Tibial nerve (tissue), 3 donors: ENCODE measurements around the gene SPZ1.

DNA sequence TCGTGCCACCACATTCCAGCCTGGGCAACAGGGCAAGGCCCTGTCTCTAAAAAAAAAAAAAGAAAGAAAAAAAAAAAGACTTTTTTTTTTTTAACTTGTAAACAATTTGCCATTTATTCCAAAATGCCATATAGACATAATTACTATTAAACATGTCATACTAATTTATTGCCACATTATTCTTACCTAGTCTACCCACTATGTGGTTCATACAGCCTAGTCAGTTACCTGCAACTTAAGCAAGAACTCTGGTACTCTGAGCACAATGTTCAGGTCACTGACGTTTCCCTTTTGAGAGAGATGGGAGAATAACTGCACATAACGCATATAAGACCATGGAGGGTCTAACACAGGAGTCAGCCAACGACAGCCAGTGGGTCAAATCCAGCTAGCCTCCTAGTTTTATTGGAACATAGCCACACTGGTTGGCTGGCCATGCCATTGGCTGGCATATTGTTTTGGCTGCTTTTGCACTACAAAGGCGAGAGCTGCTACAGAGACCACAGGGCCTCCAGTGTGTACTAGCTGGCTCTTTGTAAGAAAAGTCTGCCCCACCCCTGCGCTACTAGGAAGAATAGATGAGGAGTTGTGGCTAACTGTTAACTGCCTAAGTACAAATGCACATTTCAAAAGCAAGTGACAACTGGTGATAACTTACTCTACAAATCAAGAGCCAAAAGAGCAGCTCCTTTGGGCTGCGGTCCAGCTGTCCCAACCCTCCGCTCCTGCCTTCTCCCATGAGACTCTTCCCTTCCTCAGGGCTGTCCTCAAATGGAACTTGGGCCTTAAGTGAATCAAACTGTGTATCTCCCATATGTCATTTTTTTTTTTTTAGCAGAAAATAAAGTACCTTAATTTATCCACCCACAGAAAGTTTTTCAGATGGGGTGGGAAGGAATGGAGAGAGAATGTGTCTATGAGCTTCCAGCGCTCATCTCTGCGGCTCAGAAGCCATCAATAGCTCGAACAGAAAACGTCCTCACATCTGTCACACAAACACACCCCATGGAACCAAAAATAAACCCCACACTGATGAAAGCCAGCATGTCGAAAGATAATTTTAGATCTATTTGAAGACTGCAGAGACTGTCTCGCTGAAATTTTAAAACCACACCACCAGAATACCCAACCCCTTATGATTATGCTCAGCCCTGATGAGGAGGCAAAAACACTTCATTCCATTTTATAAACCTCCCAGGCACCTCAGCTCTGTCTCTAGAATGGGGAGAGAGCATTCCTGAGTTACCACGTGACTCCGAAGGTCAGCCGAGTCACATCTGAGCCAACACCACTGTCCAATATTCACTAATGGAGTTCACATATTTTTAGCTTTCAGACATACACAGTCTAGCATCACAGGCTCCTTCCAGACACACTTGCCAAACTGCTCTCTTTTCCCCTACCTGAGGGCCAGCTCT lies 63.7 kb downstream of the SERINC5 start:
- PRO-cap = no peak
- RAMPAGE, long total RNA, 3 experiments = no peak in any of the 3 experiments

- PRO-cap = no peak
- RAMPAGE, long total RNA, 3 experiments = no peak in any of the 3 experiments
Observed at GRCh38 chr5:80319765-80320195, at the start of gene SPZ1. SPZ1 (plus strand) TSS chr5:80320002.

- PRO-cap = no peak
- RAMPAGE, long total RNA, 3 experiments = no peak in any of the 3 experiments
Observed at GRCh38 chr5:80655433-80655849, 658 bp upstream of the DHFR start.

- PRO-cap = no peak
- RAMPAGE, long total RNA, 3 experiments = no peak in any of the 3 experiments
Observed at GRCh38 chr5:80967079-80967847, 7.1 kb downstream of the RASGRF2 start.

DNA sequence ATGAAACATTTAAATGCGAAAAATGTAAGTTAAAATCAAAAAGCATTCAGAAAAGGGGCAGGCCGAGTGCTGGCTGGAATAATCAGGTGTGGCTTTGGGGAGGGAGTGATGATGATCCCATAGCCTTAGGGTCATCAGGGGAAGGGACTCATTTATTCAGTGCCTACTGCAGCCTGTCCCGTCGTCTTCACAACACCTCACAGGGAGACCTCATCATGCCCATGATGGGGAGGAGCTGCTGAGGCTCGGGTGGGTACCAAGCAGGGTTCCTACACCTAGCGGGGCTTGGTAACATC lies 4.0 kb downstream of the CKMT2 start:
- PRO-cap = no peak
- RAMPAGE, long total RNA, 3 experiments = no peak in any of the 3 experiments

DNA sequence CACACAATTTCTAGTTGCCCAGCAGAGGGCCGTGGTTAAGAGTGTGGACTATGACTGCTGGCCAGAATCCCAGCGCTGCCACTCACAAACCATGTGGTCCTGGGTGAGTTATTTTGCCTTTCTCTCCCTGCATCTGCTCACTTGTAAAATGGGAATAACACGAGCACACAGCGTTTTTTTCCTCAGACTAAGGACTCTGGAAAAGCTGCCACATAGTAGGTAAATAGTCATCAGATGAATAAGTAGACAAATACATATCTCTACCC lies 6.6 kb downstream of the CKMT2 start:
- PRO-cap = no peak
- RAMPAGE, long total RNA, 3 experiments = no peak in any of the 3 experiments

DNA sequence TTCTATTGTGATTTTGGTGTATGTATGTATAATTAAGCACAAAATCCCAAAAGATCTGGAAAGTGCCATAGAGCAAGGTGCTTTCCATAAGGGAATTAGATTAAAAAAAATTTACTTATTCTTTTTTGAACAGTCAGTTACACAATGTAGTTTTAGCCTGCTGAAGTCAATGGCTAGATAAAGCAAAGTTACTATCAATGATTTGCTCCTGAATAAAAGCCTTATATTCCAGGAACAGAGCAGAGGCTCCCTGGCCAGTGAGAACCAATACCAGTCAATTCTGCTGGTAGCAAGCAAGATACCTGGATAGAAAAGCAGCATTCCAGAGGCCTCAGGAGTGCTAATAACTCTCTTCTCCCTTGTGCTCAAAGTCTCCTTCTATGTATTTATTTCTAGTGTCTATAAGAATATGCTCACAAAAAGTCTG lies 25.1 kb upstream of the ACOT12 start:
- PRO-cap = no peak
- RAMPAGE, long total RNA, 3 experiments = no peak in any of the 3 experiments

GRCh38 chr5:81602462-81603340 lies 148.2 kb downstream of the SSBP2 start:
- PRO-cap = no peak
- RAMPAGE, long total RNA, 3 experiments = no peak in any of the 3 experiments

DNA sequence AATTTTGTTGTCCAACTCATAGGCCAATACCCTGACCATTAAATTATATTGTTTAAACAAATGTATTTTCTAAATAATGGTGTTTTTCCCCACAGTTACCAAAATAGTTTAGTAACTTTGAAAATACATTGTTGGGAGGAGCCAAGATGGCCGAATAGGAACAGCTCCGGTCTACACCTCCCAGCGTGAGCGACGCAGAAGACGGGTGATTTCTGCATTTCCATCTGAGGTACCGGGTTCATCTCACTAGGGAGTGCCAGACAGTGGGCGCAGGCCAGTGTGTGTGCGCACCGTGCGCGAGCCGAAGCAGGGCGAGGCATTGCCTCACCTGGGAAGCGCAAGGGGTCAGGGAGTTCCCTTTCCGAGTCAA lies 135.0 kb downstream of the SSBP2 start:
- PRO-cap = no peak
- RAMPAGE, long total RNA, 3 experiments = no peak in any of the 3 experiments

DNA sequence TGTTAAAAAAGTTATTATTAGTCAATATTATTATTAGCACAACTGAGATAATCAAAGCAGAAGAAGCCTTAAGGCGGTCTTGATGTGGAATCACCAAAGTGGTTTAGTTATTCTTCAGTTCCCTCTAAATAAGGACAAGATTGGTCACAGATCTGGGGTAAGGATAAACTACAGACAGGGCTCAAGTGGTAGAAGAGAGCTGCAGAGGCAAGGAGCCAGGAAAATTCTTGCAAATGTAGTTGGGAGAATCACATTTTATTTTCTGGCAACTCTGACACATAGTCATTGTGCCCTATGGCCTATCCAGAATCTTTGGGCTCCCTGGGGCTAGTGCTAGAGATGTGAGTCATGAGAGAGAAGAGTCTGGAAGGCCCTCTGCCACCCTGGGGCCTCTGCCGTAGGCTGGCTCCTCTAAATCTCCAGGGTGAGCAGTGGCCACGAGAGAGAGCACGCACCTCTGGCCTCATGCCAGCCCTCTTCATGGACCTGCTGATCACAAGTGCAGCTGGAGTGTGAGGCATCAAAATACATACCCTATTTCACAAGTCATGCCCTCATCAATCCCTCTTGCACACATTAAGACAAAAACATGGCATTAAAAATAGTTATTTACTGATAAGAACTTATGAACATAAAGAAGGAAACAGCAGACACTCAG lies 74.3 kb upstream of the SSBP2 start:
- PRO-cap = no peak
- RAMPAGE, long total RNA, 3 experiments = no peak in any of the 3 experiments

DNA sequence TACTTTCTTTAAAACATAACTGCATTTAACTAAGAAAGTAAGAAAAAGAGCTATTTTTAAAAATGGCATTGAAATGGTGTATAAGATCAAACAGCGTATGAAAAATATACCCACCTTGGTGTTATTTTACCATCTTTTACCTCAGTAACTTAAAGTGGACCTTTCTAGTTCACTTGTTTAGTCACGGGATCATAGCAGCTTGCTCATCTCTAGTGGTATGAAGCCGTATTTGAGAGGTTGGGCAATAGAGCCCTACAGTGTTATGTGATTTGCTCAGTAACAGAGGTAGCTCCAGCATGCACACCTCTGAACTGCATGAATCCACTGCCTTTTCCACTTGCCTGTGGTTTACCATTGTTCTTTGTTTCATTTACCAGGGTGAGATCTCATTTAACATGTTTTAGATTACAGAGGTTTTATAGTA lies 134.3 kb downstream of the ATG10 start:
- PRO-cap = no peak
- RAMPAGE, long total RNA, 3 experiments = no peak in any of the 3 experiments

GRCh38 chr5:82422597-82423142 lies 144.5 kb upstream of the RPS23 start:
- PRO-cap = no peak
- RAMPAGE, long total RNA, 3 experiments = no peak in any of the 3 experiments

- PRO-cap = no peak
- RAMPAGE, long total RNA, 3 experiments = no peak in any of the 3 experiments
Observed at GRCh38 chr5:82594139-82594670, 316.1 kb upstream of the RPS23 start.

GRCh38 chr5:83562084-83562705 lies 90.7 kb downstream of the VCAN start:
- PRO-cap = no peak
- RAMPAGE, long total RNA, 3 experiments = no peak in any of the 3 experiments

DNA sequence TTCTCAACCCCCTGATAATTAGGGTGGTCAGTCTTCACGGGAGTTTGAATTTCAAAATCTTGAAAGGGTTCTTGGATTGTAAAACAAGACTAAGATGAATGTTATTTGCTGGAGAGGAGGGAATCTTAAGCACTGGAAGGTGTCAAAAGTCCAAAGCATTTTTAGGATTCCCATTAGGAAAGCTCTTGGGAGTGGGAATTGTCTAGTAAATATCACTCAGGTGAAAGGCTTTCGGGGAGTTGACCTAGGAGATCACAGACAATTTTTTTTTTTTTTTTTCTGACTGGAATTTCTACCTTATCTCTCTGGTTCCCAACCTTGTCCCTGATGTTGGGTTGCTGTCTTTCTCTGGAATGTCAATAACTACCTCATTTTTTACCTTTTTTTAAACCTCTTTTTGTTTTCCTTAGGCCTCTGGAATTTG lies 138.0 kb upstream of the HAPLN1 start:
- PRO-cap = no peak
- RAMPAGE, long total RNA, 3 experiments = no peak in any of the 3 experiments

- PRO-cap = no peak
- RAMPAGE, long total RNA, 3 experiments = no peak in any of the 3 experiments
Observed at GRCh38 chr5:86510418-86510906, 107.3 kb upstream of the COX7C start.

- PRO-cap = no peak
- RAMPAGE, long total RNA, 3 experiments = no peak in any of the 3 experiments
Observed at GRCh38 chr5:87770391-87771144, 357.8 kb upstream of the CCNH start.

- PRO-cap = bidirectional peak, plus-strand start at chr5:88140931, minus-strand start at chr5:88140938
- RAMPAGE, long total RNA, 3 experiments = no peak in any of the 3 experiments
Observed at GRCh38 chr5:88140295-88141024, 128.2 kb downstream of the TMEM161B start.

GRCh38 chr5:88204330-88204878 lies 64.2 kb downstream of the TMEM161B start:
- PRO-cap = no peak
- RAMPAGE, long total RNA, 3 experiments = no peak in any of the 3 experiments

GRCh38 chr5:88825550-88826171 lies 57.3 kb downstream of the MEF2C start:
- PRO-cap = no peak
- RAMPAGE, long total RNA, 3 experiments = no peak in any of the 3 experiments